Neutrophil (primary cell): Measurements from ENCODE around the gene LAMB1.

- PRO-cap = no peak
These were observed 9.5 kb downstream of the GPR22 start for GRCh38 chr7:107479389-107479758.

- PRO-cap = no peak
These were observed 15.2 kb downstream of the BCAP29 start for GRCh38 chr7:107595117-107595731.

DNA sequence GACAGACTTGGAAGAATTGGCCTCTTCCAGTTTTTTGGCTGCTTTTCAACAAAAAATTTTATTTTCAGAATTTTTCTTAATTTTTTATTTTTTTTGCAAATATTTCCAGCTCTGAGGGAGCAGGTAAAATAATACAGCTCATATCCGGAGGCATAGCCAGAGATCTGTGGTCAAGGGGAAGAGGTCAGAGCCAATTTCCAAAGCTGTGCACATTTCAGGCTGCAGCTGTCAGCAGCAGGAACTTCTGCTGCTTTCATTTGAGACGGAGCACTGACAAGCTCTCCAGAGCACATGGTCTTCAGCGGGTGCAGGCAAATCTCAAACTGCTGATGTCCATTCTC is 31.0 kb downstream of the SLC26A4 start:
- PRO-cap = no peak

DNA sequence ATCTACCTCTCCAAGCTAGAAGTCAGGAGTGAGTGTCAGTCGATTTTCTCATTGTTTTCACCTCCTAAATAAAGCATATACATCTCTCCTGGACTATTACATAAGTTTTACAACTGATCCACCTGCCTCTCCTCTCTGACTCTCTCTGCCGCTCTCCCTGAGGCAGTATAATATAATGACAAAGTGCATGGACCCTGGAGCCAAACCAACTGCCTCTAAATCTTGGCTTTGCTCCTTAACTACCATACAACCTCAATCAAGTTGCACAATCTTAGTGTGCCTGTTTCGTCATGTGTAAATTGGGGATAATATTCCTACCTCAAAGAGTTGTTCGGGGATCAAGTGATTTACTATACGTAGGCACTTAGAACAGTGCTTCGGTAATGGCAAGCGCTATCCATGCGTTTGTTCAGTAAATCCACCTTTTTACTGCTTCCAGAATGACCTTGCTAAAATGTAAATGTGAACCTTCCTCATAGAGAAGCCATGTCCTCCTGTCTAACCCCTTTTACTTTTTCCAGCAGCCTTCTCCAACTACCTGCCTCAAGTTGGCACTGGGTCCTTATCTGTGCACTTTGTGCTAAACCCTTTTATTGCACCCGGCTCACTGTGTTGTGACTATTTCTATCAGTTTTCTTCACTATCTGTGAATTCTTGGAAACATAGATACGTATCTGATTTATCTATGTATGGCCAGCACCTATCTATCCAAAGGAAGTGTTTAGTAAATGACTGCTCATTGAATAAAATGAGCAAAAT is 30.6 kb upstream of the DLD start:
- PRO-cap = no peak

DNA sequence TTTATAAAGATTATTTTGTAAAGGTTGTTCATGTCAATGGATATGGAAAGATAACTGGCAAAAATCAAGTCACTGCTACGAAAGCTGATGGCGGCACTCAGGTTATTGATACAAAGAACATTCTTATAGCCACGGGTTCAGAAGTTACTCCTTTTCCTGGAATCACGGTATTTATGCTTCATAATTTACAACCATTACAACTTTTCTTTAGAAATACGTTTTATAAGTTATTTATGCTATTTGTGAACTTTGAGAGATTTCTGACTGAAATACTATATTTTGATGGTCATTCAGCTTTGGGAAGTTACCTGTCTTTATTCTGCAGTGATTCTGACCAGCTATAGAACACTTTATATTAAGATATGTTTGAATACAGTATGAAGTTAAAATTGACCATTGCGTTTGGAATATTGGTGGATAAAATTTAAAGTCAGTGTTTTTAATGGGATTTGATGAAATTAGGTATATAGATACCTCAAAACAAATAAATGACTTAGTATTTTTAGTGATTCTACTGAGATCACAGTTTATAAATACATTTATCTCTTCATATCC is 14.4 kb downstream of the DLD start:
- PRO-cap = no peak

DNA sequence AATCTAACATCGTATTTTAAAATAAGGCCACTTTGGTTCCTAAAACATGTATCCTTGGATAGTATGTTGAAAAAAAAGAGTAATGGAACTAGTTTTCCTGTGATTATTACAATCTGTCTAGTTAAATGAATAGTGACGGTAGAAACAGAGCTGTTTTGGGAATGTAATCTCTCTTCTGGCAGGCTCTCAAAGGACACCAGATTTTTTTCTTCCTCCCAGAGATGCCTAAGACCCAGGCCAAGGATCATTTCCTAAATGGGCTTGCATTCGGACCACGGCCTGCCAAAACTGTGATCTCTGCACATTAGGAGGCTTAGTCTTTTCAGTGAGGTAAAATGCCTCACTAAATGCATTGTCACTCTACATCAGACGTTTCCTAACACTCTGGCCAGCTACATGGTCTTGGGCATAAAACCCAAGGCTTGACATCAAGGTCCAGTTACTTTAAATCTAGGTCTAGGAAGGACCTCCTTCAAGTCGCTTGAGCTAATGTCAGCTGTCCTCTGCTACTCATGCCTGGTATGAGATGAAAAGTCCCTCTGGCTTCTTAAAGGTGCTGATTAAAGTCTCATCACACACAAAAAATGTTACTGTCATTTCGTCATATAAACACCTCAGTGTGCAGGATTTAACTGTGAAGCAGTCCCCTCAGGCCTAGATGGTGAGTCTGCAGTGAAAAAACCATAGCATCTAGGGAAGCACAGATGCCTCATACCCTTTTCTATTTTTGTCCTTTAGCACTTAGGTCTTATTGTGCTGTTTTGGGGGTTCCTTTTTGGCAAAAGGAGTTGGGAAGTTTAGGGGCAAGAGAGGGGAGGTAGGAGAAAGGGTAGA is 47.7 kb downstream of the DLD start:
- PRO-cap = no peak

- PRO-cap = no peak
These were observed 54.5 kb downstream of the DLD start for GRCh38 chr7:107945037-107946262.

DNA sequence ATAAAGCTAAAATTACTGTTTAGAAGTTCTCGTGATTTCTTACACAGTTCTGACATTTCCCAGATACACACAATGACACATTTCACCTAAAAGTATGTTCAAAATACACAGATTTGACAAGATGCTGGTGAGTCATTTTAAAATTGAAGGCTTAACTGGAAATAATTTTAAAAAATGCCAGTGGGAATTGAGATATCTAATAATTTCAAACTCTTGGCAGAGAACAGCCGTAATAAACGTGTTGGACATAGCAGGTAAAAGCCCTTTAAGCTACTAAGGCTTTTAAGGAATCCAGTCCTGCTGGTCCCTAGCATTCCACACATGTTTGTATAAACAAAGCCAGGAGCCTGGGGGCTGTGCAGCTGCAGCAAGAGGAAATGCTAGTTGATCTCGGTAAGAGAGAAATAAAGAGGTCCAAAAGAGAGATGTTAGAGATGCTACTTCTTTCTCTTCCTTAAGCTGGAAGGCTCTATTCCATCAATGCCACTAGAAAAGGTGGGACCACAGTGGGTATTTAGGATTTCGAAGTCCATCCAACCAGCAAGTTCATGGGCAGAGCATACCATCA is 50.5 kb downstream of the LAMB1 start:
- PRO-cap = no peak

DNA sequence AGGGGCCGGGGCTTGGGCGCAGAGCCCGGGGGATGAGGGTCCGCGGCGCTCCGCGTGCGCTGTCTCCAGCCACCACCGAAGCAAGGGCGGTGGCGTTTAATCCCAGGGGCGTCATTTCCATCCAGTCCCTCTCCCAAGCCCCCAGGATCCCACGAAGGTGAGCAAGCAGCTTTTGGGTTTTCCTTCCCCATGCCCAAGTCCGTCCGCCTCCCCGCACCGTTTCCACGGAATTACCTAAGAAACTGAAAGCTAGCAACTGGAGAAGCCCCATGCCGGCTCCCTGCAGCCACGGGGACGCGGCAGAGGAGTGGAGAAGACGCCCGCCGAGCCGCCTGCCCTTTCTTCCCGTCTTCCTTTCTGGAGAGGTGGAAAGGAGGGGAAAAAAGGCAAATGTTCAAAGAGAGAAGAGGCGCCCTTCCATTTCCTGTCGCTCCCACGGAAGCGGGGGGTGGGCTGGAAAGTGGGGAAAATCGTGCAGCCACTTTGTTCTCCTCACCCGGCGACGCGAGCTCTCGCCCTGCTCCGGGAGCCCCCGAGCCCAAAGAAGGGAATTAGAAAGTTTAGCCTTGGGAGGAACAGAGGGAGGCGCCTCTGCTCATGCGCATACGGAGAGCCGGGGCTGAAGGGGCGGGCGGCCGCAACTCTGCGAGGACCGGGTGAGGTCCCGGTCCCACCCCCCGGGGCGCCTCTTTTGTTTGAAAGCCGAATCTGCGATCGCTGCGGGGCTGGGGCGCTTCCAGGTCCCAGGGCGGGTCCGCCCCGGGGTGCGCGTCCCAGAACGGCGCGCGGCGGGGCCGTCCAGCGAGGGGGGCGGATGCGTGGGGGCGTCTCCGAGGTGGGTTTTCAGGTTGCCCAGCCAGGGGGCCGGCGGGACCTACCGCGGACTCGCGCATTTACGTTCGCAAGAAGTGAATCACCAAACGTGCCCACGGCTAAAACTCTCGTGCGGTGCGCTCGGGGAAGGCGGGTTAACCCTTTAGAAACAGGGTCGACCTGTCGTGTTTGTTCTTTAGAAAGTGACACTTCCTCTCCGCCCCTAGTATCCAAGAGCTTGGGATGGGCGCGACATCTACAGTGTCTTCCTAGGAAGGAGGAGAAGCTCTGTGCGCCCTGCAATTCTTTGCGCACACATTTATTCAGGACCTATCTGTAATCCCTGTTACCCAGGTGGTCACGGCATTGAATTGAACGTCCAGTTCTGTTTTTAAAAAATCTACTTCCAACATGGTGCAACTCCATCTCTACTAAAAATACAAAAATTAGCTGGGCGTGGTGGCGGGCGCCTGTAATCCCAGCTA is at the start of gene LAMB1:
LAMB1 (minus strand) TSS at position 547 of the 1,298 bp plus-strand sequence.
- PRO-cap = no peak

DNA sequence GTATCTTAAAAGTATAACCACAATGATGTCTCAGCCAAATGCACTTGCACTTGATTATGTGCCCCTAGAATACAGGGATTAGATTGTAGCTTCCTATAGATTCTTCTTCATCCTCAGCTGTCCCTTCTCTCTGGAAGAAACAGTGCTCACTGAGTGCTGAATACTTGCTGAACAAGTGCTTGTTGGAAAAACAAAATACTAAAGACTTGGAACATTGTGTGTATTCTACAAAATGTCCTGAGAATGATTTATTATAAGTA is 34.6 kb upstream of the LAMB1 start:
- PRO-cap = no peak

GRCh38 chr7:108308773-108309466 is 147.3 kb downstream of the NRCAM start:
- PRO-cap = no peak

DNA sequence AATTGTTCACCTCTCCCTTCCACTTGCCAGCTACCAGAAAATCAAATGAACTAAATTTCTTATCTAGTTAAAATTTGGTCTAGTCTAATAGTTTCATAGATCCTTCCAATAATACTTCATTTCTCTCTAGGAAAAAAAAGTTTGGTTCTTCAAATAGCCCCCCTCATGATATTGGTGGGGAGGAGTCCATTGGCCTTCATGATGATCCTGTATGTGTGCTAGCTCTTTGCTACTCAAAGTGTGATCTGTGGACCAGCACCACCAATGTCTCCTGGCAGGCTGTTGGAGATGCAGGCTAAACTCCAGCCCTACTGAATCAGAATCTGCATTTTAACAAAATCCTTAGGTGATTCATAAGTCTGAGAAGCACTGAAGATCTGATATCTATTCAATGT is 15.0 kb upstream of the LRRN3 start:
- PRO-cap = no peak

DNA sequence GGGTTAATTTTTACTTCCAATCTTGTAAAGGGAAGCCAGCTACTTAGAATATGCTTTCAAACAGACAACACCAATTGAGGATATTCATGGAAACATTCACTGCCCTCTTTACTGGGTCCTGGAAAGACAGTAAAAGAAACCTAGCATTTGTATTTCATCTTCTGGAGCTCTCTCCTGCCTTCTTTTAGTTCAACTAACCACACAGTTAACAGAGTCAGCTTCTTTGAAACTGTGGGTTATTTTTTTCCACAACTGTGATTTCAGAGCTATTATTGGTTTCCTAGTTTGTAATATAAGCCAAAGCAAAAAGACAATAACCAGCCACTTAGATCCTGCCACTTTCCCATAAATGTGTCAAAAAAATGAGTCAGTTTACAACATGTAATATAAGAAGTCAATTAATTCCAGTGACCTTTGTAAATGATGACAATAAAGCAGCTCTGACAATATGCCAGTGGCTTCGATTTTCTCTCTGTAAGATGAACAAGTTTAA is 1.8 kb downstream of the LRRN3 start:
- PRO-cap = no peak

GRCh38 chr7:111137753-111138194 is 46.8 kb downstream of the LRRN3 start:
- PRO-cap = no peak

- PRO-cap = no peak
These were observed 233.0 kb downstream of the IMMP2L start for GRCh38 chr7:111329150-111329912.

DNA sequence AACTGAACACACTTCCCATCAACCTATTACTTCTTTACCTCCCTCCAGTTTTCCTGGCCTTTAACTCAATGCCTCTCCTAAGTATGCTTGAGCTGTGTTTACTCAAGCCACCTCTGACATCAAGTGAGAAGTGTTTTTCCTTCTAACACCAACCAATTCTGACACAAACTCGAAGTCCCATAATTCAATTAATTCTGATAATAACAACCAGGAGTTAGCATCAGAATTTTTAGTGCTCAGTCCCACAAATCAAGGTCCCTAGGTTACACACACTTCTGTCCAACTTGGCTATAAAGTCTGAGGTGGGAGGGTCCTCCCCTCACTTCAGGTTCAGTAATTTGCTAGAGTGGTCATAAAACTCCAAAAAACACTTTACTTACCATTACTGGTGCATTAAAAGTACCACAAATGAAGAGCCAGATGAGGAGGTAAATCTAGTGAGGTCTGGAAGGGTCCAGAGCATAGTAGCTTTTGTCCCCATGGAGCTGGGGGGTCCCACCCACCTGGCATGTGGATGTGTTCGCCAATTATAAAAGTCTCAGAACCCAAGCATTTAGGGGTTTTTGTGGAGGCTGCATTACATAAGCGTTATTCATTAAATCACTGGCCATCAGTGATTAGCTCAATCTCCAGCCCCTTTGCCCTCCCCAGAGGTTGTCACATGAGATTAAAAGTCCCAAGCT is 169.7 kb downstream of the IMMP2L start:
- PRO-cap = no peak

- PRO-cap = no peak
These were observed 298.2 kb upstream of the IMMP2L start for GRCh38 chr7:111860380-111861017.

- PRO-cap = no peak
These were observed 57.2 kb downstream of the DOCK4 start for GRCh38 chr7:112148894-112149564.

DNA sequence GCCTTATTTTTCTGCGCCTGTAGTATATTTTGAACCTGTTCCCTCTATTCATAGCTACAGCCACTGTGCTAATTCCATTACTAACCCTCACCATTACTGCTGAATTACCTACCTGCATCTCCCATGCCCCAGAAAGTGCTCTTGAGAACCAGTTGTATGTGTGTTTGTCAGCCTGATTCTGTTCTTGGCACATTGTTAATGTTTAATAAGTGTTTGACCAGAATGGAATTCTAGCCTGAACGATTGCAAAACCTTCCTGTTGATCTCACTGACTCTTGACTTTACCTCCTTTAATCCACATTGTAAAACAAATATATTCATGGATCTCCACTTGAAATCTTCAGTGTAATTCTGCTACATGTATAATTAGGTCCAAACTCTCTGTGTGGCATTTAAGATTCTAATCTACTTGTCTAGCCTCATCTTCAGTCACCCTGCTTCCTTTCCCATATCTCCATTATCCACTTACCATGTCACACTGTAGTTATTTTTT is 4.9 kb downstream of the ZNF277 start:
- PRO-cap = no peak

DNA sequence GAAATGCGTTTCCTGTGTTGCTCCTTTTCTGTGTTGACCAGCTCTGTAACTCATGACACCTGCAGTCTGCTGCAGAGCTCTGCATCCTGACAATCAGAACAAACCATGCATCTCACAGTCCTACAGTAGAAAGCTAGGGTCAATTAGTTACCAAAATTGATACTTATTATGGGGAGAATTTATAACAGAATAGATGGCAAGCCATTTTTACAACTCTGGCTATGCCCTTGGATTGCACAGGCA is 28.0 kb upstream of the IFRD1 start:
- PRO-cap = bidirectional peak, plus-strand start at position 64 of the sequence, minus-strand start outside the sequence